Rectum (tissue), 1 donor: ENCODE measurements around the gene SAMD9L.

DNA sequence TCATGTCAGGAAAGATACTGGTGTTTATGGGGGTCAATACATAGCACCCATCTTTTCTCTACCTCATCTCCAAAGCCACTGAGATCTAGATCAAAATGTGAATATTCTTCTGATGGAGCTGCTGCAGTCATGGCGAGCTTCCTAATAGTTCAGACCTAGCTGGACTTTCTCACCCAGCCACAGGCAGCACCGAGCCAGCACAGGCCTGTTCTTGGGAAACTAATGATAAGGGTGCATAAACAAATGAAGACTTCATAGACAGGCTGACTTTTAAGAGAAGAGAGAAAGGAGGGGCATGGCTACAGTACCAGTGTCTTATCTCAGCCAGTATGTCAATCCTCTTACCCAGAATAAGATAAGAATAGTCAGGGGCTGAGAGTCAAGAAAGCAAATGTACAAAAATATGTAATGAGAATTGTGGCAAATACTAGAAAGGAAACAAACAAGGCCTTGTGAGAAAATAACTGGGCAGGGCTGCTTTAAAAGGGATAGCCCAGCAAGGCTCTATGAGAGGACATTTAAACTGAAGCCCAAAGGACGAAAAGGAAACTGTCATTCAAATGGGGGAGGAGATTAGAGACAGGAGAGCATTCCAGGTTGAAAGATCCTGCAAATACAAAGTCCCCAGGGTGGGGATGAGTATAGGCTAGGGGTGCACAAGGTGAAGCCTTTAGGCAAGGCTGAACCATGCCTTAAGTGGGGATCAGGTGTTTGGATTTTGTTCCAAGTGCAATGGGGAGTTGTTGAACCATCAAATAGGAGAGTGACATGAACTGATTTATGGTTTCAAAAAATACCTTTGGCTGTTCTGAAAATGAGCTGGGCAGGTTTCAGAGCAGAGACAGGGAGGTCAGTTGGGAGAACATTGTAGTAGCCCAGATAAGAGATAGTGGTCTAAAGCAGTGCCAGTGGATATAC is 21.7 kb upstream of the CDK14 start:
- PRO-cap = no peak

DNA sequence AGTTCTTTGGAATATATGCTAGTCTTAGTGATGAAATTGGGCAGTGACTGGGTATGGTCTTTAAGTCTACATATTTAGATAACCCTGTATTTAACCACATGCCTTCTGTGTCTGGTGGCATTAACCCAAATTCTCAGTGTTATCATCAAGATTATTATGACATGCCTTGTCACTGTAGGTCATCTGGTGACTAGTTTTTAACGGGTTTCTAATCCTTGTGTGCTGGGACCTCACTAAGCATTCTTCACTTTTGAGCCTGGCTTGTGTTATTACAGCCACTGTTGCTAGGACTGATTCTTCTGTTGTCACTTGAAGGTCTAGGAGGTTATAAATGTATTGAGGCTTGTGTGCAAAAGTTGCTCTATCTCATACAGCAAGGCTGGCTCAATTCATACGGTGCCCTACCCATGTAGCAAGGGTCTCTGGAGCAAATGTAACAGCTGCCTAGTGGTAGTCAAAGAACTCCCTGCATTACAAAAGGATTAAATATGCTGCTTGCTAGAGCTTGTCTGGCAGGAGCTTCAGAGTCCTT is 65.4 kb downstream of the CDK14 start:
- PRO-cap = no peak

DNA sequence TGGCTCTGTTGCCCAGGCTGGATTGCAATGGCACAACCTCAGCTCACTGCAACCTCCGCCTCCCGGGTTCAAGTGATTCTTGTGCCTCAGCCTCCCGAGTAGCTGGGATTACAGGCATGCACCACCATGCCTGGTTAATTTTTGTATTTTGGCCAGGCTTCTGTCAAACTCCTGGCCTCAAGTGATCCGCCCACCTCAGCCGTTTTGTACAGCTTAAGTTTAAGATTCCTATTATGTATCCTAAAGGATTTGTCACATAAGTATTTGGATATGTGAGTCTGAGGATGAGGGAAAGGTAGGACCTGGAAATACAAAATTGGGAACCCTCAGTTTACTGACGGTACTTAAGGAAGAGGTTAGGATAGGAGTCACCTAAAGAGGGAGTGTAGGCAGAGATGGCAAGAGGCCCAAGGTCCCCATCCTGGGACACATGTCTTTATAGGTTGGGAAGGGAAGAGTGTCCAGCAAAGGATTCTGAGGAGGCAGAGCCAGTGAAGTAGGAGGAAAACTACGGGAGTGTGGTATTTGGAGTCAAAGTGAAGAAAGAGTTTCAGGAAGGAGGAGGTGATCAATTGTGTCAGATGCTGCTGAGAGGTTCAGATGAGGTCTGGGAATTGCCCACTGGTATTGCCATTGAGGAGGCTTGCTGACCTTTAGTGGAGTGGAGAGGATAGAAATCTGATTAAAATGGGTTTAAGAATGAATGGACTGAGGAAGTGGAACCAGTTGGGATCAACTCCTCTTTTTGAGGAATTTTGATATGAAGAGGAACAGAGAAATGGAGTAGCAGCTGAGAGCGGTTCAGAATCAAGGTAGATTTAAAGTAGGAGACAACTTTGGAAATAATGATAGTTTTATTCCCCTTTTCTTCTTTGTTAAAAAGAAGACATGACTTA is 100.5 kb downstream of the CDK14 start:
- PRO-cap = no peak

- PRO-cap = unidirectional peak, plus-strand start at chr7:90709862; unidirectional peak, minus-strand start at chr7:90710024; bidirectional peak, plus-strand start at chr7:90710139, minus-strand start at chr7:90710024
Observed at GRCh38 chr7:90709117-90710233, 113.4 kb downstream of the CDK14 start.

DNA sequence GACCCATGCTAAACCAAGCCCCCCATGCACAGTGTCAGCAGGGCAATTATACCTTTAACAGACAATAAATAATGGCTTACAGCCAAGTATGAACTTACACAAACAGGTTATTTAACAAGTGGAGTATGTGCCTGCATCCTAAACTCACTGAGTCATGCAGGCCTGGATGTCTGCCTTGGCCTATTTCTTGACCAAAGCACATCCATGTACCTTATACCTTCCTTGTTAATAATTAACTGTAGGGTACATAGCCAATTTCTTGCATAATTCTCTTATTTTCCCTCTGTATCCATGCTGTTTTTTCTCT is 170.9 kb downstream of the CDK14 start:
- PRO-cap = no peak

- PRO-cap = no peak
Observed at GRCh38 chr7:91266859-91268196, 3.1 kb downstream of the FZD1 start.

GRCh38 chr7:91875712-91876037 is 4.8 kb downstream of the MTERF1 start:
- PRO-cap = no peak

DNA sequence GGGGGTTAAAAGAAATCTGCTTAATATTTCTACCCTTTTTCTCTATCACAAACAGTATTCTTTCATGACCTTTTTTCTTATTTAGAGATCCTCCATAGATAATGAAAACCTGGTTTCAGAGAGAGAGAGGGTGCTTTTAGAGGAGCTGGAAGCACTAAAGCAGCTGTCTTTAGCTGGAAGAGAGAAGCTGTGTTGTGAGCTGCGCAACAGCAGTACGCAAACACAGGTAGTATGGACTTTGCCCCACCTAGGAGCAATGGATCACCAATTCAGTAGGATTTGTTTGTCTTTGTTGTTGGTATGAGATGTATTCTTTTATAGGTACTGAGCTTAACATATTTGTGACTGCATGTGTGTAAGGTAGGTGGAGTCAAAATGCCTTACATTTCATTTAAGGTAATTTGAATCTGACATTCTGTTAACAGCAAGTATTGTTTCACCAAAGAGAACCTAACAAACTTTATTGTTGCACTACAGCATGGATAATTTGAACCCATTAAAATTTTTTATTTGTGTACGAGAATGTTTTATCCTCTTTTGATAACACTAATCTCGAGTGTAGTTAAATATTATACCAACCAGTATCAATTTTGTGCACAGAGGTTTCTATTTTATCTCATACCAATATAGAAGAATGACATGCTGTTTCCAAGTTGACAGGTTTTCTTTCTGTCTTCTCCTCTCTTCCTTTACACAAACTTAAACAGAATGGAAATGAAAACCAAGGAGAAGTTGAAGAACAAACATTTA is 92.1 kb downstream of the CYP51A1 start:
- PRO-cap = unidirectional peak, plus-strand start at position 619 of the sequence

GRCh38 chr7:92245175-92245780 is 436 bp downstream of the KRIT1 start:
- PRO-cap = bidirectional peak, plus-strand start at chr7:92245684, minus-strand start at chr7:92245678

- PRO-cap = no peak
Observed at GRCh38 chr7:92266151-92267188, 20.7 kb downstream of the ANKIB1 start.

- PRO-cap = no peak
Observed at GRCh38 chr7:92294633-92295490, 49.1 kb downstream of the ANKIB1 start.

GRCh38 chr7:92633317-92633969 is 43.3 kb upstream of the FAM133B start:
- PRO-cap = no peak

DNA sequence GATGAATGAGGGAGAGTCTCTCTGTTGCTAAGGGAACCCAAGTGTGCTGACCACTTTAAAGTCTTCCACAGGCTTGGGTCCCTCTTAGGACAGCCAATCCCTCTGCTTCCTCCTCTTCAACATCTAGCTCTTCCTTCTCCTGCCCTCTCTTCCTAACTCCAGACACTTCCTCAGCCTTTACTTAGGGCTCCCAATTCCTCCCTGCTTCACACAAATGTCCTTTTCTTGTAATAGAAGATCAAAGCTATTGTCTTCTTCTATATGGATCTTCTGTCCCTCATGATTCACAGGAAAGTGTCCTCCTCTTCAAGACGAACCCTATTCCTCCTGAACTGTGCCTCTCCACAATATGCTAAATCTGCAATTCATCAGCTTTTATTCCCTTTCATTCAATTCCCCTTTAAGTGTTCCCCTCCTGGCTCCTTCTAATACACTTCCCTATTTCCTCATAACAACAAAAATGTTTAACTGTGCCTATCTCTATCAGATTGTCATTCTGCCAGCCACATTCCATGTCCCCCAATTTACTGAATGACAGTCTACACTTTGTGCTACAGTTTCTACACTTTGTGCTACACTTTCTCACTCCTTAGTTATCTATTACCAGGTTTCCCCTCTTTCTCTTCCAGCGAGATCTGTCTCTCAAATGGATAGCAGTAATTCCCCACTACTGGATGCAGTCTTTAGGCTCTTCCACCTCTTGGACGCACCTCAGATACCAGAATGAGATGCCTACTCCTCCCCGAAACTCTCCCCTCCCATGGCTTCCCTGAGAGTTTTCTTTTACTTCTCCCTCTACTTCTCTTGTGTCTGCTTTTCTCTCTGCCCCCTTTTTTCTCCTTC is 37.5 kb downstream of the CDK6 start:
- PRO-cap = no peak

GRCh38 chr7:92832779-92833236 is 3.6 kb downstream of the CDK6 start:
- PRO-cap = bidirectional peak, plus-strand start at chr7:92833165, minus-strand start at chr7:92833013

DNA sequence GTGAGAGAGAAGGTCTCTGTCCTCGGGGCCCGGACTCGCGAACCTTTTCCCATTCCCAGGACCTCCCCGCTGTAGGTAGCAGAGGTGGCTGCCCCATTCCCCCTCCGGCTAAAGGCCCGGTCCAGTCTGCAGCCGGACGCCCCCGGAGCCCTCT is 1.8 kb downstream of the CDK6 start:
- PRO-cap = no peak

DNA sequence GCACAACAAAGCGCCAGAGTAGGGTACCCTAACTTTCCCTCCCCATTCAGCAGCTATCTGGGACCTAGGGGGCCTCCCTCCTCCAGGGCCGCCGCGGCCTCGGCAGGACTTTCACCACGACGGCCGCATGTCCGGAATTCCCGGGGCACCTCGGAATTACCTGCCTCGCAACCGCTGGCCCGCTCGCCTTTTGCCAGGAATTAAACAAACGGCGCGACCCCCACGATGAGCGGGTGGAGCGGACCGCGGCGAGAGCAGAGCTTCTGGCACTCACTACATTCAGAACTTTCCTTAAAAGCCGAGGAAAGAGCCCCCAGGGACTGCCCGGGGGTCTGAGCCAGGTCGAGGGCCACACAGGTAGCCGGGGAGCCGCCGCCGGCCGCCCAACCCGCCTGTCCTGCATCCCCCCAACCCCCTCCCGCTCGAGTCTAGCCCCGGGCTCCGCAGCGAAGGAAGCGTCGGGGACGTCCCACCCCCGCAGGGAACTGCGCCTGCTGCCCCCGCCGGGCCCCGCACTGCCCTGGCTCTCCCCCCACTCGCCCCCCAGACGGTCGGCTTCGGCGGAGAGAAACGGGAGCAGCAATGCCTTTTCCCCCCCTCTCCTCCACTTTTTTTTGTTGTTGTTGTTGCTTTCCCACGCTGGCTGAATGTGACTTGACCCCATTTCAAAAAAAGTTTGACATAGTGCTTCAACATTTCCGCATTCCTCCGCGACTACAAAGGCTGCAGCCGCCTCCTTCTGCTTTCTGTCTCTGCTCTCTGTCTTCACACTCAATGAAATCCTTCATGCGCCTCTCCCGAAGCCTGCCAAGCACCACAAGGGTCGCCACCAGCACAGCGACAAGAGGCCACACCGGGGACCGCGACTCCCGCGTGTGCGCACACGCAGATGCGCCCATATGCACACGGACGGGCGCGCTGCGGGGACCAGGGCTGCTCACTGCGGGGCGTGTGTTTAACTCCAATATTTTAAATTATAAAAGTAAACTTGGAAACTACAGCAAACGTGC is 1.2 kb downstream of the CDK6 start:
- PRO-cap = bidirectional peak, plus-strand start at position 554 of the sequence, minus-strand start at position 487 of the sequence; bidirectional peak, plus-strand start at position 703 of the sequence, minus-strand start at position 678 of the sequence; bidirectional peak, plus-strand start at position 749 of the sequence, minus-strand start at position 776 of the sequence

- PRO-cap = bidirectional peak, plus-strand start at chr7:92836016, minus-strand start at chr7:92835906; unidirectional peak, minus-strand start at chr7:92836139
Observed at GRCh38 chr7:92835878-92836363, 452 bp downstream of the CDK6 start.

DNA sequence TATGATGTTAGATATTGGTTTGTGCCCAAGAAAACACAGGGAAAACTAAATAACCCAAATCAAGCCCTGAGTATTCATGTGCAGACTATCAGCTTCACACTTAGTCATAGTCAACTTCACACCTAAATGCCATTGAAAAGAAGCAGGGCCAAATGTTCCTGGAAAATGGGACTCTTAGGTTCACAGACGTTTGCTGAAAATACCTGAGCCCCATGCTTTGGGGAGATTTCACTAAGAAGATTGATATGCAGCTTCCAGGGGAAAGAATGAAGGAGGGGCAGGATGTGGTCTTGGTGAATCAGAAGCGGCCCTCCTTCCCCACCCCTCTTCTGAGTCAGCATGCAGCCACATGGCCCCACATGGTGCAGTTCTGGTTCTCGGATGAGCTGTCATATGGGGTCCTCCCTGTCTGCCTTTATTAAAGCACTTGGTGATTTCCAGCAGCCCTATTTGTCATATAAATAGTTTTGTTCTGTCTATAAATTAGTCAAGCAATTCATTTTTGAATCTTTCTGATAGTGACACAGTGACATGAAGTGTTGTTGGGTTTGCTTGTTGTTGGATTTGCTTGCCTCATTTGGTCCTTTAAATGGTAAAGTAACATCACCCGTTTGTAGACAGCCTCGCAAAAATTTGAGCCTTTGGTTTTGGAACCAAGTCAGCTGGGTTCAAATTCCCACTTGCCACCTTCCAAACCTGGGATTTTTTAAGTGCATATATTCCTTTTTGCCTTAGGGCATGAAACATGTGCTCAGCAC is 68.0 kb upstream of the CDK6 start:
- PRO-cap = no peak

DNA sequence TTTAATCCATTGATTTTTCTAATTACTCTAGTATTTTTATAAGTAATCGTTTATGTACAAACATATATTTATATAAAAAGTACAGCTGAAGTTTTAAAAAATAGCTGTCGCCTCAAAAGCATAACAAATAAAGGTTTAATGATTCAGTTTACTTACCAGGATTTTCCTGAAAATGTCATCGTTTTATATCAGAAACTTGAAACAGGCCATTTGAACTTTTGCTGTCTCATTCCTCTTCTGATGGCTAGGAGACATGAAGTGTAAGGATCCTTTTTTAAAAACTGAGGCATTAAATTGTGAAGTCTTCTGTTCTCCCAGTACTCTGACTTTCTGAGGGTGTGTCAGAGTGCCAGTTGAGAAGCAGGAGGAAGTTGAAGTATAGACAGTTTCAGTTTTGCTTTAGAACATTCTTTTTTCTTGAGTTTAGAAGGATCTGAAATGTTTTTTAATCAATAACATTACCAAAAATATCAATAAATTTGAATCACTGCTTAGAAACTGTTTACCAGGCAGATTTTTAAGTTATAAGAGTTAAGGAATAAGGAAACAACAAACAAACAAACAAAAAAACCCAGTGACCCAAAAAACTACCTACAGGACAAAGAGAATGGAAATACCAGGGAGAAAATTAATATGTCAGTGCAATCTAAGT is at the start of gene SAMD9L:
Gene SAMD9L, minus strand, starts transcription at position 348 of the 652 bp plus-strand sequence.
- PRO-cap = unidirectional peak, minus-strand start at position 332 of the sequence

- PRO-cap = no peak
Observed at GRCh38 chr7:93232731-93233105, 552 bp downstream of the VPS50 start.